H1 (cell line): ENCODE measurements around a stretch of chr15.

GRCh38 chr15:83383422-83384502, 63.4 kb upstream of the SH3GL3 start:
- RRBS = no CpG with 5 or more reads among the region's 43 CpGs
CAGE:
- cytosol, long polyA plus RNA = no peak
- long polyA plus RNA = no peak
- nucleus, long polyA plus RNA = no peak

DNA sequence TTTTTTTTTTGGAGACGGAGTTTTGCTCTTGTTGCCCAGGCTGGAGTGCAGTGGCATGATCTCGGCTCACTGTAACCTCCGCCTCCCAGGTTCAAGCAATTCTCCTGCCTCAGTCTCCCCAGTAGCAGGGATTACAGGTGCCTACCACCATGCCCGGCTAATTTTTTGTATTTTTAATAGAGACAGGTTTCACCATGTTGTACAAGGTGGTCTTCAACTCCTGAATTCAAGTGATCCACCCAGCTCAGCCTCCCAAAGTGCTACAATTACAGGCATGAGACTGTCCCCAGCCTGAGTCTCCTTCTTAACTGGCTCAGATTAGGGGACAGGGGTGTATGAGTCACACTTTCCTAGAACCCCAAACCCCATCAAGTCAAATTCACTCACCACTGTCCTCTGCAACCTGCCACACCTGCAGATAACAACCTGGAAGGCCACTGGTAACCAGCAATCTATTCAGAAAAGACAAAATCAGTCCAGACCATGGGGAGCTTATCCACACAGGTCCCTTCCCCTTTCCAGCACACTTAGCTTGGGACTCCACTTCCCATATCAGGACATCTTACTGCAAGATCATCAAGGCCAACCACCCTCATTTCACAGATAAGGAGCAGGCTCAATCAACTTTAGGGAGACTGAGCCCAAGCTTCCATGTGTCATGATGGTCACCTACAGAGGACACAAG, 6.4 kb downstream of the WDR73 start:
- RRBS = no CpG with 5 or more reads among the region's 4 CpGs
CAGE:
- cytosol, long polyA plus RNA = no peak
- long polyA plus RNA = no peak
- nucleus, long polyA plus RNA = no peak

GRCh38 chr15:84670553-84671038, 12.6 kb upstream of the NMB start:
- RRBS = no CpG with 5 or more reads among the region's 6 CpGs
CAGE:
- cytosol, long polyA plus RNA = no peak
- long polyA plus RNA = no peak
- nucleus, long polyA plus RNA = no peak

DNA sequence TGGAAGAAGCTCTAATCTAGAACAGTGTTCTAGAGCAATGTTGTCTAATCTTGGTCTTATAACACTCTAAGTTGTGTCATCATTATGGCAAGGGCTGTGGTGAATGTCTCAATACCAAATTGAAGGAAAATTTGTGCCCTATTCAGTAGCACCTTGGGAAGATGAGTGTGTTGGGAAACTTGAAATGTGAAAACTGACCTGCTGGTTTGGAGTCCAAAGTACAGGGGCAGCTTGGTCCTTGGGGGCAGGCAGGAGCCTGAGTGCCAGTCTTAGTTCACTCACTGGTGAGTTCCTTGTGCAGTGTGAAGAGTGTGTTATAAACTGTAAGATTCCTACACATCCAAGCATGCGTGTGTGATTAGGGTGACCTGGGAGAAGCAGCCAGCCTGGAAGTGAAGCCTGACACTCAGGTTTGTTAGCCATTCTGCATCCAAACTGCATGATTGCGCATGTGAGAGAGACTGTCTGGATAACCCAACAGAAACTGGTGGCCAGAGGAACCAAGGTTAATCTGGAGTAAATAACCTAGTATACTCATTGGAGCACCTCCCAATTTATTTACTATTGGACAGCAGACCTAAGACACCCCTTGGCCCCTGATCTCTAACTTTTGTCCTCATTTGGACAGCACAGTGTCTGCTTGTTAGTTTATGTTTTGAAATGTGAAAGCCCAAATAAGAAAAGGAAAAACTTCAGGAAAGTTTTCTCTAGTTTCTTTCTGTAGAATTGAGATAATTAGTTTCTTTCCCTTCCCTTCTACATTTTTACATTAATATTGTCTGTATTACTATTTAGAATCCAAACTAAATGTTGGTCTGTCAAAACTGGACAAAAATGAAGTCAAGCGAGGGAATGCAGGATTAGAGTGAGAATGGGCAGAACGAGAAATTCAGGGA, 14.8 kb downstream of the ZNF592 start:
- RRBS = no CpG with 5 or more reads among the region's 4 CpGs
CAGE:
- cytosol, long polyA plus RNA = no peak
- long polyA plus RNA = no peak
- nucleus, long polyA plus RNA = no peak

- RRBS = no CpG with 5 or more reads among the region's 3 CpGs
CAGE:
- cytosol, long polyA plus RNA = no peak
- long polyA plus RNA = no peak
- nucleus, long polyA plus RNA = no peak
Observed at GRCh38 chr15:84766269-84766751, 17.9 kb downstream of the ZNF592 start.

DNA sequence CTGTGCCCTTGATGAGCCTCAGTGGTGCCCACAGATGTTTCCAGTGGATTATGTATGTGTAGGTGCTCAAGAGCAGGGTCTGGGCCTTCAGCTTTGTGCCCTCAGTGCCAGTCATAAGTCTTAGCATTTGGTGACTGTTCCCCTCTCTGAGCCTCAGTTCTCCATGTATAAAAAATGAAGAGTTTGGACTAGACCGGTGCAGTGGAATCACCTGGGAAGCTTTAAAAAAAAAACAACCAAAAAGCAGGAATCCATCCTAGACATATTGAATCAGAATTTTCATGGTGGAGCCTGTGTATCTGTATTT, 22.0 kb downstream of the ZNF592 start:
- RRBS = no CpG with 5 or more reads among the region's 1 CpG
CAGE:
- cytosol, long polyA plus RNA = no peak
- long polyA plus RNA = no peak
- nucleus, long polyA plus RNA = no peak

DNA sequence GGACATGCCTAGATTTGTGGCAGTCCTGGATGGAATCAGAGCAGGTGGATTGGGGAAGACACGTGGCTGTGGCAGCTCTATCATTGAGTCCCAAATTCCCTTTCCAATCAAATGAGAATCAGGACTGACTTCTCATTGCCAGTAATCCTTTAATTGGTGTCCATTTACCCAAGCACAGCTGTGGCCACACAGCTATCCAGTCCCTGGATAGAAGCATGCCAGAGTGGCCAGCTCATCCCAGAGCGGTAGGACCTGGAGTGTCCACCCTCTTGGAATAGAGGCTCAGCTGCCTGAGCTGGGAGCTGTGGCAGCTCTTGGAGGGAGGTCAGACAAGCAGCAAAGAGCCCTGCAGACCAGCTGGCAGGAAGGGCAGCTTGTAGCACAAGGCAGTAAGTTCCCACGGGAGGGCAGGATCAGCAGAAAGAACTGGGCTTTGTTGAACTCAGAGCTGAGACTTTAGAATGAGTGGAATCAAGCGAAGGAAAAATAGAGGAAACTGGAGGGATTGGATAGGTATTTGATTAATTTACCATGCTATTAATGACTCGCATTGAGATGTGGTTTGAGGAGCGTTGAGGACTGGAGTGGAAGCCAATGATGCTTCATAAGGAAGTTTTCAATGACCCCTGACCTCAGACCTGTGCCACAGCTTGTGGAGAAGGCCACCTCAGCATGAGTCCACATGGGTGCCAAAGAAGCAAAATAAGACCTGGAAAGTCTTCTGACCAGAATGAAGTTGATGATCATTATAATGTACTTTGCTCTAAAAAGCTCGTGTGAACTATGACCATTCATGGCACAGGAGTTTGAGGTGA, 6.9 kb upstream of the ALPK3 start:
- RRBS = no CpG with 5 or more reads among the region's 7 CpGs
CAGE:
- cytosol, long polyA plus RNA = no peak
- long polyA plus RNA = no peak
- nucleus, long polyA plus RNA = no peak

- RRBS = no CpG with 5 or more reads among the region's 3 CpGs
CAGE:
- cytosol, long polyA plus RNA = no peak
- long polyA plus RNA = no peak
- nucleus, long polyA plus RNA = no peak
Observed at GRCh38 chr15:84929883-84930515, 45.5 kb downstream of the SLC28A1 start.

DNA sequence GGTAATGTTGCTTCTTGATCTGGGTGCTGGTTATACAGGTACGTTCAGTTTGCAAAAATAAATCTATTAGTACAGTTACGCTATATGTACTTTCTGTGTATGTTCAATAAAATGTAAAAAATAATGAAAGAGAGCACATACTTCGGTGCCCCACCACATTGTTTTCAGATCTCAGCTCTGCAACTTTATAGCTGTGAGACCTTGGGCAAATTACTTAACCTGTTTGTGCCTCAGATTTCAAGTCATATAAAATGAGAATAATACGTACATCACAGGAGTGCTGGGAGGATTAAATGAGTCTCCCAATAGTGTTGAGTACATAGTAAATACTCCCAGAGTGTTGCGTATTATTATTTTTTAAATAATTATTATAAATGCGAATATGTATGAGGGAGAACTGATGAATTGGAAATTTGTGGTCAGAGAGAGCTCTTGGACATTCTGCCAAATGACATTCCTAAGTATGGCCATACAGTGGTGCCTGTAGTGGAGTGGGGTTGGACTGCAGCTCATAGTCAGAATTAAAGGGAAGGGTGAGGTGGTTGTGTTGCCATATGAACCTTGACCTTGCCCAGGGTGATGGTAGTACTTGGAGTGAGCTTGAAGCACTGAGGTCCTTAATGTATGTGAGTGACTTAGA, 25.9 kb downstream of the PDE8A start:
- RRBS = no CpG with 5 or more reads among the region's 6 CpGs
CAGE:
- cytosol, long polyA plus RNA = no peak
- long polyA plus RNA = no peak
- nucleus, long polyA plus RNA = no peak

GRCh38 chr15:85064283-85064718, 82.6 kb downstream of the PDE8A start:
- RRBS = no CpG with 5 or more reads among the region's 3 CpGs
CAGE:
- cytosol, long polyA plus RNA = no peak
- long polyA plus RNA = no peak
- nucleus, long polyA plus RNA = no peak

- RRBS = no CpG with 5 or more reads among the region's 6 CpGs
CAGE:
- cytosol, long polyA plus RNA = no peak
- long polyA plus RNA = no peak
- nucleus, long polyA plus RNA = no peak
Observed at GRCh38 chr15:85108071-85108824, 126.6 kb downstream of the PDE8A start.

DNA sequence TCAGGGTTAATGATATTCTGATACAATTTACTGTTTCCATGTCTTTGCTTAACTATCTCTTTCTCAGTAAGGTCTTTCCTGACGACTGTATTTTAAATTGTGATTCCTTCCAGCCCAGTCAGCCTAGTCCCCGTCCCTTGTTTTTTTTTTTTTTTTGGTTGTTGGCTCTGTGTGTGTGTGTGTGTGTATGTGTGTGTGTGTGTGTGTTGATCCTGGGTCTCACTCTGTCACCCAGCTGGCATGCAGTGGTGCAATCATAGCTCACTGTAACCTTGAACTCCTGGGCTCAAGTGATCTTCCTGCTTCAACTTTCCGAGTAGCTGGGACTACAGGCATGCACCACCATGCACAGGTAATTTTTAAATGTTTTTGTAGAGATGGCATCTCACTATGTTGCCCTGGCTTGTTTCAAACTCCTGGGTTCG, 31.4 kb upstream of the AKAP13 start:
- RRBS = no CpG with 5 or more reads among the region's 4 CpGs
CAGE:
- cytosol, long polyA plus RNA = no peak
- long polyA plus RNA = no peak
- nucleus, long polyA plus RNA = no peak

DNA sequence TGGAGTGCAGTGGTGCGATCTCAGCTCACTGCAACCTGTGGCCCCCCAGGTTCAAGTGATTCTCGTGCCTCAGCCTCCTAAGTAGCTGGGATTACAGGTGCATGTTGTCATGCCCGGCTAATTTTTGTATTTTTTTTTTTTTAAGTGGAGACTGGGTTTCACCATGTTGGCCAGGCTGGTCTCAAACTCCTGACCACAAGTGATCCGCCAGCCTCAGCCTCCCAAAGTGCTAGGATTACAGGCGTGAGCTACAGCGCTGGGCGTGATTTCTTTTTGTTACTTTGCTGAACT, 7.6 kb downstream of the AKAP13 start:
- RRBS = no CpG with 5 or more reads among the region's 7 CpGs
CAGE:
- cytosol, long polyA plus RNA = no peak
- long polyA plus RNA = no peak
- nucleus, long polyA plus RNA = no peak

DNA sequence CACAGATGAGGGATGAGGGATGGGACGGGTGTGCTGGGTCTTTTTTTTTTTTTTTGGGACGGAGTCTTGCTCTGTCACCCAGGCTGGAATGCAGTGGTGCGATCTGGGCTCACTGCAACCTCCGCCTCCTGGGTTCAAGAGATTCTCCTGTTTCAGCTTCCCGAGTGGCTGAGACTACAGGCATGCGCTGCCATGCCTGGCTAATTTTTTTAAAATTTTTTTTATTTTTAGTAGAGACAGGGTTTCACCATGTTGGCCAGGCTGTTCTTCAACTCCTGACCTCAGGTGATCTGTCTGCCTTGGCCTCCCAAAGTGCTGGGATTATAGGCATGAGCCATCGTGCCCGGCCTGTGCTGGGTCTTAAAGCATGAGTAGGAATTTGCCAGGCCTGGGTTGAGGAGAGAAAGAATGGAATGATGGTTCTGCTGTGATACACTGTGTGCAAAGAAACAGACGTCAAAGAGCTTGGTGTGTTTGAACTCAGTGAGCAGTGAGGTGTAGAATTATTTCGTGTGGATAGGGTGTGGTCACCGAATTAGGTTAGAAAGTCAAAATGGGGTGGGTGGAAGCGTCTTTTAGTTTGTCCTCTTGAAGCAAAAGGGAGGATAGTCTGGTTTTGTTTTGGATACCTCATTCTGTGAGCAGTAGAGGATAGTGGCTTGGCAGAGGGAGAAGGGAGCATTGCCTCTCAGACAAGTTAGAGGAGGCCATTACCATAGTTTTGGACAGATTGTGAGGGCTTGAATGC, 27.0 kb downstream of the AKAP13 start:
- RRBS = no CpG with 5 or more reads among the region's 12 CpGs
CAGE:
- cytosol, long polyA plus RNA = no peak
- long polyA plus RNA = no peak
- nucleus, long polyA plus RNA = no peak

DNA sequence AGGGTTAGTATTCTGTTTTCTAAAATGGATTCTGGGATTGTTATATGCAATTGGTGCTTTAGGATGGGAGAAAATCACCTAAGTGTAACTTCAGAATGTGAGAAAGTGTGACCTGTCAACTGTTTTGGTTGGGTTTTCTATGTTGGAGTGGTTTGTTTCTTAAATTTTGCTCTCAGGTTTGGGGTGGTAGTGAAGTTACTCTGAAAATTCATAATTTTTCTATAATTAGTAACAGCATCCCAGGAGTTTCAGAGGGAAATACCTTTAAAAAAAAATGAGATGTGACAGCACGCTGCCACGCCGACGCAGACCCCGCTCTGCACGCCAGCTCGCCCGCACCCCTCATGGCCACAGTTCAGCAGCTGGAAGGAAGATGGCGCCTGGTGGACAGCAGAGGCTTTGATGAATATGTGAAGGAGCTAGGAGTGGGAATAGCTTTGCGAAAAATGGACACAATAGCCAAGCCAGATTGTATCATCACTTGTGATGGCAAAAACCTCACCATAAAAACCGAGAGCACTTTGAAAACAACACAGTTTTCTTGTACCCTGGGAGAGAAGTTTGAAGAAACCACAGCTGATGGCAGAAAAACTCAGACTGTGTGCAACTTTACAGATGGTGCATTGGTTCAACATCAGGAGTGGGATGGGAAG, 34.6 kb downstream of the AKAP13 start:
- RRBS = no CpG with 5 or more reads among the region's 11 CpGs
CAGE:
- cytosol, long polyA plus RNA = no peak
- long polyA plus RNA = no peak
- nucleus, long polyA plus RNA = no peak

GRCh38 chr15:85443546-85444376, 63.4 kb downstream of the AKAP13 start:
- RRBS = no CpG with 5 or more reads among the region's 7 CpGs
CAGE:
- cytosol, long polyA plus RNA = no peak
- long polyA plus RNA = no peak
- nucleus, long polyA plus RNA = no peak

DNA sequence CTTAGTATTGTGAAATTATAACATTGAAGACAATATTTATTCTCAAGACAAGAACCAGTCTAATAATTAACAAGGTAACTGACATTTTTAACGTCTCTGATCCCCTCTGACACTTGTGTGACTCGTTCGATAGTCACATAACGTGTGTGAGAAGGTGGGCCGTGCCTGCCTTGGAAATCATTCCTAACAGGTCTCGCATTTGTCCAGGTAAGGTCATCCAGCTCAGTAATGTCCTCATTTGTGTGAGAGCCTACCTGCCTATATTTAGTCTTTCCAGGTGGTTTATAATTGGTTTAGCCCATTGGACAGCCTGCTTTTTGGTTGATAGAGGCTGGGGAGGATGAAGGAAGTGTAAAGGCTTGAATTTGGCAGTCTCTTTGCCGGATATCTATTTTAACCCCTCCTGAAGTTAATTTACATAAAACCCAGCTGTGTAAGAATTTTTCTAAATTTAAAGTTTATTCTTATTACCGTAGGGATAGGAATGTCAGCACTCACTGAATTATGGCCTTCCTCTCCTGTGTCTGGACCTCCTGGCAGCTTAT, 94.5 kb downstream of the AKAP13 start:
- RRBS = no CpG with 5 or more reads among the region's 8 CpGs
CAGE:
- cytosol, long polyA plus RNA = no peak
- long polyA plus RNA = no peak
- nucleus, long polyA plus RNA = no peak

DNA sequence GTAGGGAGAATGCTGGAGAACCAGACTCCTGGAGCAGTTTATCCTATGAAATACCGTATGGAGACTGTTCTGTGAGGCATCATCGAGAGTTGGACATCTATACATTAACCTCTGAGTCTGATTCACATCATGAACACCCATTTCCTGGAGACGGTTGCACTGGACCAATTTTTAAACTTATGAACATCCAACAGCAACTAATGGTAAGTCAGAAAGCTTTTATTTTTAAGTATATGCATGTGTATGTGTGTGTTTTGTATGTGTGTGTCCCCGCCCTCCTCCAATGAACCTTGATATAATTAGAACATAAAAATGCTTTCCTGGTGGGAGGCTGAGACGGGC, 194.7 kb downstream of the AKAP13 start:
- RRBS = no CpG with 5 or more reads among the region's 5 CpGs
CAGE:
- cytosol, long polyA plus RNA = no peak
- long polyA plus RNA = no peak
- nucleus, long polyA plus RNA = no peak

- RRBS = no CpG with 5 or more reads among the region's 2 CpGs
CAGE:
- cytosol, long polyA plus RNA = no peak
- long polyA plus RNA = no peak
- nucleus, long polyA plus RNA = no peak
Observed at GRCh38 chr15:85645544-85646127, 149.1 kb downstream of the KLHL25 start.

DNA sequence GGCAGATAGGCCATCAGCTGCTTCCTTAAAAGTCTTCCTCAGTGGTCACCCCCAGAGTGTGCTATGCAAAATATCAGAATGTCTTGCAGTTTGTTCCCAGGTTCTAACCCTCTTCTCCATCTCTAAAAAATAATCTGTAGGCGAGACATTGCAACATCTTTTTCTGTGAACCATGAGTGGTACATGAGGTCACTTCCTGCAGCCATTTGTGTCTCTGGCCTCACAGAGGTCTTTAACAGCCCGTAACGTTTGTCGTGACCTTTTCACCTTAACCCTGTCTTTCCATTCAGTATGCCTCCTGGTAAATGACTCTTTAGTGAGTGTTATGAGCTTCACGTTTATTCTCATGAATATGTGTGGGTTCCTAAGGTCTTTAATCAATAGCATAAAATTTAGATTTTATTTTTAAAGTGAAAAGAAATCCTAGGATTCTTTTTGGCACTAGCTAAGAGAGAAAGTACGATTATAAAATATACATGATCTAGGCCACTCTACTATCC, 145.3 kb downstream of the KLHL25 start:
- RRBS = no CpG with 5 or more reads among the region's 6 CpGs
CAGE:
- cytosol, long polyA plus RNA = no peak
- long polyA plus RNA = no peak
- nucleus, long polyA plus RNA = no peak